Progenitor cell of endocrine pancreas (in vitro differentiated cells): ENCODE measurements around a stretch of chr18.

- PRO-cap = no peak
Observed at GRCh38 chr18:48236591-48236953, 172.6 kb downstream of the ZBTB7C start.

- PRO-cap = no peak
Observed at GRCh38 chr18:48542768-48543154, 3.9 kb downstream of the CTIF start.

DNA sequence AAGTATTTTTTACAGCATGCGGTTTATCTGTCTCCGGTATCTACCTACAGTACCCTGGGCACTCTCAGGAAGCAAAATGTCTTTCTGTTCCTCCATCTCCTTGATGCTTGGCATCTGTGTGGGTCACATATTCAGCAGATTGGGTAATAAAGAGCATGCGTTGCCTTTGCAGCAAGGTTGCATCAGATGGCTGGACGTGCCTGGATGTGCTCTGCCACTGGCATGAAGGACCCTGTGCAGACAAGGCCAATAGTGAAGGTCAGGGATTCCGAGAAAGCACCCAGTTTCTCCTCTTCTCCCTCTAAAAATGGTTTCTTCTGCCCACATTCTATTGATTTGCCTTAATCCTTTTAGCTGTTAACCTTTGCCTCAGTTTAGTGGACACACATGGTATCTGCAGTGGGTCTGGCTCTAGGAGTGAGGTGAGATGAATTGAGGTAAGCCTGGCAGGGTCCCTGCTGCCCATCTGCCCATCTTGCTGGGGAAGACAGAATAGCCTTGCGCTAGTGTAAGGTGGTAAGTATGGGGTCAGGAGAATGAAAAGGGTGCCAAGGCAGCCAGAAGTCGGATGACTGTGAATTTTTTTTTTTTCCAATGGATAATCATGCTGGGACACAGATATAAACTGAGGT lies 9.7 kb downstream of the CTIF start:
- PRO-cap = no peak

GRCh38 chr18:48589818-48590420 lies 51.1 kb downstream of the CTIF start:
- PRO-cap = no peak

DNA sequence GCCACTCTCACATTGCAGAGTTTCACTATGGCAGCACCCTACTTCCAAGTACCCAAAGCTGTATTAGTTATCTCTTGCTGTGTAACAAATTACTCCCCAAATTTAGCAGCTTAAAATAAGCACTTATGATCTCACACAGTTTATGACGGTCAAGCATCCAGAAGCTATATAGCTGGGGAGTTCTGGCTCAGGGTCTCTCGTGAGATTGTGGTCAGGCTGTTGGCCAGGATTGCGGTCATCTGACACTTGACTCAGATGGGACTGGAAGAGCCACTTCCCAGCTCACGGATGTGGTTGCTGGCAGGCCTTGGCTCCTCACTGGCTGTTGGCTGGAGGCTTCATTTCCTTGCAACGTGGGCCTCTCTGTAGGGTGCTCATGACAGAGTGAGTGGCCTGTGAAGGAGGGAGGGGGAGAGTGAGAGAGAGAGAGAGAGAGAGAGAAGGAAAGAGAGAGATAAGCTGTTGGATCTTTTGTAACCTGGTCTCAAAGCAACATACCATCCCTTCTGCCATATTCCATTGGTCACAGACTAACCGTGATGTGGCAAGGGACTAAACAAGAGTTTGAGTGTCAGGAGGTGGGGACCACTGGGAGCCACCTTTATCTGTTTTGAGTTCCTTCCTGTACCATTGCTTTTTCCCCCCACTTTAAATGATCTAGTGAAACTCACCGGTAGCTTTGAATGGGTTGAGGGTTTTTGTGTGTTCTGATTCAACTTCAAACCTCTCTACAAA lies 189.7 kb downstream of the CTIF start:
- PRO-cap = no peak

DNA sequence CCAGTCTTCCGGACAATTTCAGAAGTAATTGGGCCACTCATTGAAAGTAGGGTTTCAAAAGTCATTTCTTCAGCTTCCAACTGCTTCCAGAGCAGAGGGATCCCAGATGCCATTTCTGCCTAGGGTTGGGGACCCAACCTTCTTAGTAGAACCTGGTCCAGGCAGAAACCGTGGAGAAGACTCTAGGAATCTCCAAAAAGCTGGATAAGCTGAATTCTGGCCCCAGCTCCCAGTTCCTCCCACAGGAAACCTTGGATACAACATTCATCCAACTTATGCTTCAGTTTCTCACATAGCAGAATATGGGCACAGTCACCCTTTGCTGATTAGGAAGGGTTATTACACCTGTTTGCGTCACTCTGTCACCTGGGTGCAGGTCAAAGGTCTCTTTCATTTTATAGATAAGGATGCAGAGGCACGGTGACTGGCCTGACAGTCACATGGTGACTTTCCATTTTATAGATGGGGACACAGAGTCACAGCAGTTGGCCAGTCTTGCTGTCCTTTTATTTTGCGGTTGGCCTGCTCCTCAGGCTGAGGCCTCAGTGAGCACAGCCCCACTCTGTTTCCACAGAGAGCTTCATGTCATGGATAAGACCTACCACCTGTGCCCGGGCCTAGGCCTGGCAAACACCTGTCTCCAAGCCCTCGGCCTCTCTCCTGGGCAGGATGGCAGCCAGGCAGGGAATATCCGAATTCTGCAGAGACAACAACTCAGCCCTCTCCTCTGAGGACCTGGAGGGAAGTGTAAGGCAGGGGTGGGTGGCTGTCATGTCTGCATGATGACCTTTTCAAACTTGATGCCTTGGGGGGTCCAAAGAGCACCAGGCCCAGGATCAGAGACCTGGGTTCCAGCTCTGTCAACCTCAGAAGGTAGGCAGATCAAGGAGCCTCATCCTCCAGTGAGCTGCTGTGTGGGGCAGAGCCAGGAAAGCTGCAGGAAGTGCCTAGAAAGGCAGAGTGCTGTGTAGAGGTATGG lies 148.8 kb downstream of the SMAD7 start:
- PRO-cap = no peak

- PRO-cap = no peak
Observed at GRCh38 chr18:48833837-48834370, 116.9 kb downstream of the SMAD7 start.

DNA sequence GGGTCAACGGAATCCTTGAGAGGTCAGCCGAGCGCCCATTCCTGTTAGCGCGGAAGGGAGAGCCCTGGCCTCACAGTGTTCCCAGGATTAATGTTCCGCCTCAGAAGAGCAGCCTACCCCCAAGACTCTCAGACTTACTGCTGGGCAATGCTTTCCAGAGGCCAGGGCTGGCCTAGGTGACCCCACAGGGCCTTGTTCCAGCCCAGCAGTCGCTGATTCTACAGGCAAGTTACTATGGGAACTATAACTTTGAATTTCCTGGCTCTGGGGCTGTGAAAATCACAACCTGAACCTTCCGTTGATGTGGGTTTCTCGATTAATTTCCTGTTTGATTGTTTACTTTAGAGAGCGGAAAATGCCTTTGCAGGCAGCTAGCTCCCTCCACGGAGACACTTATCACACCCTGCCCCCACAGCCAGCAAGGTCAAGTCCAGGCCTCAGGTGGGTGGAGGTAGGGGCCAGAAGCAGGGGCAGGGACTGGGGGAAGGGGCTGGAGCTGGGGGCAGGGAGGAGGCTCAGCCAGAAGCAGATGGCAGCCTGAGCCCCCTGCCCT lies 108.2 kb downstream of the SMAD7 start:
- PRO-cap = no peak

DNA sequence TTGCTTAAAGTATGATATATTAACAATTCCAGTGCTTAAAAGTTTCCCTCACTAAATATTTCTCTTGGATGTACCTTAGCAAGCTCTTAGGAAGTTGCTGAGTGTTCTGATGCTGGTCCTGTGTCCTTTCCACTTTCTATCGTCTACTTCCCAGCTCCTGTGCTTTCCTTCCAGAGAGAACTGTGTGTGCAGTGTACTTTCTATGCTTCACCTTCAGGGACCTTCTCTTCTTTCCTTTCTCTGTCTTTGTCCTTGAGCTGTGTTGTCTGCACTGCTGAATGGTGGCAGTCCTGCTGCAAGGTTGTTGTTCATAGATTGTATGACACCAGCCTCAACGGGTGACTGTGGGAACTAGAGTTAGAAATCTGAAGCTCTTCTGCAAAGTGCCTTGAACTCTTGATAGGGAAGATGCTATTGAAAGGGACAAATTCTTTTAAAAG lies 90.1 kb upstream of the SMAD7 start:
- PRO-cap = no peak

- PRO-cap = no peak
Observed at GRCh38 chr18:49729642-49730058, 83.7 kb downstream of the ACAA2 start.

- PRO-cap = no peak
Observed at GRCh38 chr18:49788350-49789133, 24.8 kb downstream of the ACAA2 start.

- PRO-cap = no peak
Observed at GRCh38 chr18:49827040-49827809, 13.9 kb upstream of the ACAA2 start.

DNA sequence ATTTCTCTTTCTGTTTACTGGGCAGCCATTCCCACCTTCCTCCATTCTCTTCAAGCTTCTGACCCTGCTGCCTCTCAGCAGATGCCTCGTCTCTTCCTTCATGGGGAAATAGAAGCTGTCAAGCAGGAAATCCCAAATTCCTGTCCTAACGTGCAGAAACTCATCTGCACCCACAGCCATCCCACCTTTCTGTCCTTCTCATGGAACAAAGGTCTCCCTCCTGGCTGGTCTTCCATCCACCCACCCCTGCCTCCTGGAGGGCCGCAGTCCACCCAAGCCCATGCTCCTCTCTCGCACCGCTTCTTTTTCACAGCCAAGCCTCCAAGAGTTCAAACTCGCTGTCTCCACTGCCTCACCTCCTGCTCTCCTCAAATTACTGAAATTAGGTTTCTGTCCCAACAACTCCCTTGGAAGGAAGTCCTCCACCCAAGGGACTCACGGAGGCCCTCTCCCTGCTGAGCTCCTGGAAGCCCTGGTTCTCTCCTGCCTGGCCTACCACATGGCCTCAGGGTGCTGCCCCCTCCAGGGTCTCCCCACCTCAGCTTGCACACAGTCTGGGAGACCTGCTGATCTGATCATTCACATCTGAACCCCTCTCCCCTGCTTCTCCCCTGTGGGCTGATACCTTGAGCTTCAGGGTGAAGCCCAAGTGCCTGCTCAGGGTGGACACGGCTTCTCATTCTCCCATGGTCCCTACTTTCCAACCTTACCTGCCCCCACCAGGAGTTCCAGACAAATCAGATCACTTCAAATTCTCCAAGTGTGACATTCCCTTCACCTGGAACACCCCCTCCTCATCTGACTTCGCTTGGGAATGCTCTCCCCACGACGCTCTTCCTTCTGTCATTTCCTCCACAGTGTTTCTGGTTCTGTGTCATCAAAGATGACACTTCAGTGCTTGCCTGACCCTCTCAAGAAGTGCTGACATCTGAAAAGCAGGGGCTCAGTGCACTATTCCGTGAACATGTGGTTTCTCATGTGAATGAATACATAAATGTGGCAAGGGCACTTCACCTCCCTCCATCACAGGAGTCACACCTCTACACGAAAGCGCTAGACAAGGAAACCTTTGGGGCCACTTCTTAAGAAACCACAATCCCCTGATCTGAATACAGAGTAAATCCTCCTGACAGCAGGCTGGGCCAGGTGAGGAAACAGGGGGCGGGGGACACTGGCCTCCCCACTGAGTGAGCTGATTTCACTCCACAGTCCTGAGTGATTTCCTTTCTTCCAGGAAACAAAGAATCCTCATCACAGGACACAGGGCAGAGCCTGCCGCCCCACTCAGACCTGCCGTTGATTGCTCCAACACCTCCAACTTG lies 145.5 kb upstream of the ACAA2 start:
- PRO-cap = no peak

DNA sequence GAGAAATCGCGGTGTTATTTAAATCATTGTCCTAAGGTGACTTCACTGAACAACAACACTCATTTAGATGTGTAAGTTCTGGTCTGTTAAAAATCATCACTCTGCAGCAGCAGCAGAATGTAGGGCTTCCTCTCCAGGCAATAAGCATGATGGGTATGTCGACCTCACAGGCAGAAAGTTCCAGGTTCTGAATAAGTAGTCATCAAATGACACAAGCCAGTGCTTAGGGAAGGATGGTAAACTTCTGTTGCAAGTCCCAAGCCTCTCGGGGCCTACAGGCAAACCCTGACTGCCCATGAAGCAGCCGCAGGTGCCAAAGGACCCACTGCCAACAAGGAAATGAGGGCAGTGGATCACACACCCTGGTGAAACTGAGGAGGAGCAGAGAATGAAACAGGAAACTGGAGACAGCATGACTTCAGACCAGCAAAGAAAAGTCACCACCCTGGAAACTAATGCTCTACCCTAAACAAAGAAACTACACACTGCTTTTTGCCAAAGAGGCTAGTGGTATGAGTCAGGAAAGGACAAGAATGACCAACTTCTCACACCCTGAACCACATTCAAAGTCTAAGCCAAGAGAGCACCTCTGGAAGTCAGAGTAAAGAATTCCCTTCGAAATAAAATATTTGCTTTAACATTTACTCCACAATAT lies 97.3 kb downstream of the MYO5B start:
- PRO-cap = no peak

DNA sequence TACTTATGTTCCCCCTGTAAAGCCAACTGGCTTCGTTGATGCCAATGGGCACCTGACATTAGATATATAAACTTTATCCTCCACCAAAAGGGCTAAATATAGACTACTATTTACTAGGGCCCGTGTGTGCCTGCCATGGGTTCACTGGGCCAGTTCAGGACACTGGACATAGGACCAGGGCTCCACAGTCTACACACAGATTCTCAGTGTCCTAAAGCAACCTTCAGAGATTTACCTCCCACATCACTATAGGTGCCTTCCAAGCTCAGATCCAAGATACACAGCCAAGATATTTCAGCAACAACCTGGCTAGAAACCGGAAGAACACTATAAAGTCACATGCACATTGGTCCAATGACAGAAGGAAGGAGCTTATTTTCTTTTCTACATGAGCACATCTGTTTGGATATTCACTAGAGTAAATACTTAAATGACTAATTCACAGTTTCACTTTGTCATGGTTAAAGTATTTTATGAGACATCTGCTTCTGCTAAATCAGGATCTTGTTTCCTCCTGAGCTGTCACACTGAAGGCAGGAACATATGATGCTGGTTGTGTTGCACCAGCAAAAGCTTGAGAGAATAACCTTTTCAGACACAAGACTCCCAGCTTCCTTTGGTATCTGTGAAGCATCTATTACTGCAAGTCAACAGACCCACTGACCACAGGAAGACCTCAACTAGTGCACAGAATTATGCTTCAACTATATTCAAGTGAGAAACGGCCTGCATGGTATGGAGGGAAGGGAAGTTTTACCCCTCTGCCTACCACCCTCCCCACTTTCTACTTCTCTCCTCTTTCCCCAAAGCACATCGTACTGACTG lies 95.0 kb downstream of the MYO5B start:
- PRO-cap = no peak

- PRO-cap = no peak
Observed at GRCh38 chr18:50109945-50110690, 84.8 kb downstream of the MYO5B start.

- PRO-cap = no peak
Observed at GRCh38 chr18:50127619-50128124, 67.3 kb downstream of the MYO5B start.

DNA sequence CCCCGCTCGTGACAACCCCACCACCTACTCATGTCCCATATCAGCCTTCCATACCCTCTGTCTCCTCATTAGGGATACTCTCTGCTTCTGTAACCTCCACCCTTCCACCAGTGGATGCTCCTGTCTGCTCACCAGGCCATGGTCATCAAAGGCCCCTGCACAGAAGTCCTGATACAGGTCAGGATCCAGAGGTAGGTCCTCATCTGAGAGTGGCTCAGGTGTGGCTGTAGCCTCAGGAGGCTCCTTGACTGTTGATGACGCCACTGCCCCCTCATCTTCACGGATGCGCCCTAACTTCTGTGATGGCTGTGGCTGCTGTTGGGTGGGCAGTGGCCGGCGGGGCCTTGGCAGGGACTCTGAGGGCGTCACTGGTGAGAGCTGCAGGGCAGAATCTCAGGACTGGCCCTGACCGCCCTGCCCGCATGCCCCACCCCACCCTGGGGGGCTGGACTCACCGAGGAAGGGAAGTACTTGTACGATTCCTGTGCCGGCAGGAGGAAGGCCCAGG lies 2.6 kb downstream of the CXXC1 start:
- PRO-cap = no peak

DNA sequence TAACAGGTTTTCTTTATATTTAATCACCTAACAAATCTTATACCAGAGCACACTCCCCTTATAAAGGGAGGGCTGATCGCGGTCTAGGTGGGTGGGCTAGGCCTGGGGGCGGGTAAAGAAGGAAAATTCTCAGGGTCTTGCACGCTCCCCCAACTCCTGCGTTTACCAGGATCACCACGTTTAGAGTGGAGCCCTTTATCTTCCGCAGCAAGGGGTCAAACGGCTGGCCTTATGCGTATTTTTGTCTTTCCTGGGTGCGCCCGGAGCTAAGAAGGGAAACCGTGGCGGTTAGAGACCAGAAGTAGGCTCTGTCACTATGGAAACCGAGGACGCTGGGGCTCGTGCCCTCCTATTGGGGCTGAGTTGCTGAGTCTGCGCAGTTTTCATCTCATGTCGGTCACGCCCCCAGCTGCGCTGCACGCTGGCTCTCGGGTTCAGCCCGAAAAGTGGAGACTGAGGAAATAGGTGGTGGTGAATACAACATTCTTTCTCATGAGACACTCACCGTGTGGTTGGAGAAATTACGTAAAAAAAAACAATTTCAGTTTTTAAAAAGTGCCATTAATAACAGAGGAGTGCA lies 20.1 kb upstream of the CXXC1 start:
- PRO-cap = unidirectional peak, minus-strand start at position 313 of the sequence

DNA sequence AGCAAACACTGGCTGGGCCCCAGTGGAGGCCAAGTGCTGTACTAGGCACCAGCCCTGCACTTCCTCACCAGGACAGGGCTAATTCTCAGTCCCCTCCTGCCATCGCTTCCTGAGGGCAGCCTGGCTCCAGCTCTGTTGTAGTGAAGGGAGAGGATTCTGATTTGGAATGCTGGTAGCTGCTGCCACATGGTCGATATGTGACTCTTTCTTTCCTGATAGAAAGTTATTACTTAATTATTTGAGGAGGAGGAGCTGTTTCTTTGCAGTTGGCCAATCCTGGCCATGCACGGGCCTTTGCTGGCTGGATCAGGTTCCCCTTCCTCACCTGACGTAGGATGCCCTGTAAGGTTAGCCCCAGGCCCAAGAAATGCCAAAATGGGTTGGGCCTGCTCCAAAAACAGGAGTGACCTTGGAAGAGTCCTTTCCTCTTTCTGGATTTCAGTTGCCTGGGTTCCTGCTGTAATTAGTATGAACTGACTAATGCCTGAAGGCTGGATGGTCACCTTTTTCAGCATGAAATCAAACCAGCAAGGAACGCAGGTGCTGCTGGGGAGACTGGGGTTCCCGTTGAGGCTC lies 90.8 kb downstream of the MAPK4 start:
- PRO-cap = no peak